Measurements from ENCODE around the genes TPM2 and GBA2.

DNA sequence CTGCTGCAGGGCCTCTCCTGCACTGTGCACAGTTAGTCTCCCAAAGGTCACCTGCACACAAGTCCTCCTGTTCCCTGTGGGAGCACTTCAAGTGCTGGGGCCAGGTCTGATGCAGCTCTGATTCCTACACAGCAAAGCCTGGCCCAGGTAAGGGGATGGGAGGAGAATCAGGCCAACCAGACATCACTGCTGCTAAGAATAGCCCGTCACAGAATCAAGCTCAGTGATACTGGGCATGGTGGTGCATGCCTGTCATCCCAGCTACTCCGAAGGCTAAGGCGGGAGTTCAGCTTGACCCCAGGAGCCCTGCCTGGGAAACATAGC, 3.5 kb downstream of the TPM2 start:
- PRO-cap = no peak
- RAMPAGE, long total RNA, 4 experiments = no peak in any of the 4 experiments

- PRO-cap = bidirectional peak, plus-strand start at chr9:35690123, minus-strand start at chr9:35689925
- RAMPAGE, long total RNA, 4 experiments = start-site peak on the minus strand in 4 of 4 experiments, at chr9:35689726-35689958 at its widest, 1,389 to 5,083 reads per replicate
Measured at GRCh38 chr9:35689482-35690065, at the start of gene TPM2. Gene TPM2, minus strand, starts transcription at chr9:35689925.

- PRO-cap = no peak
- RAMPAGE, long total RNA, 4 experiments = no peak in any of the 4 experiments
Measured at GRCh38 chr9:35695850-35696543, 6.3 kb upstream of the TPM2 start.

DNA sequence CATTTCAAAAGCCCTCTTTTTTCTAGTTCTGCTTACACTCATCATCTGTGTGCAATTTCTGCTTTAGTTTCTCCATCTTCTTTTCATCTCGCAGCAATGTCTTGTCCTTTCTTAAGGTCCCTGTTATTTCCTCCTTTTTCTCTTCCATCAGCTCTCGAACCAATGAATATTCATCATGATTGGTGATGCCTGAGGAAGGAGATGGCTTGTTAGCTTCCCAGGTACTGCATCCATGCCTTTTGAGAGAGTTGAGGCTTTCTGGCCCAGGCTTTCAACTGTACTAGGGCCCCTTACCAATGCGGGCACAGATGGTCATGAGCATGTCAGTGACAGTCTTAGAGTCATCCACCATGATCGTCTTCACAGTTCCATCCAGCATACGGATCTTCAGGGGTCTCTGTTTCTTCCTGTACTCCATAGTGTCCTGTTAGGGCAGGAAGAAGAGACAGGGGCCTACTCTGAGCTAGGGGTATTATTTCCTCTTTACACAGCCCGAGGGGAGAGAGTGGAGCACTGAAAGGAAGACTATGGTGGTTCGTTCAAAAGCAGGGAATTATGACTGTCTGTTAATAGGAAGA, 7.4 kb downstream of the TLN1 start:
- PRO-cap = no peak
- RAMPAGE, long total RNA, 4 experiments = start-site peak on the minus strand in 1 of 4 experiments, centred at position 162 of the sequence, 25 reads per replicate

GRCh38 chr9:35731358-35732034, 499 bp downstream of the TLN1 start:
- PRO-cap = bidirectional peak, plus-strand start at chr9:35732342, minus-strand start at chr9:35731970
- RAMPAGE, long total RNA, 4 experiments = no peak in any of the 4 experiments

DNA sequence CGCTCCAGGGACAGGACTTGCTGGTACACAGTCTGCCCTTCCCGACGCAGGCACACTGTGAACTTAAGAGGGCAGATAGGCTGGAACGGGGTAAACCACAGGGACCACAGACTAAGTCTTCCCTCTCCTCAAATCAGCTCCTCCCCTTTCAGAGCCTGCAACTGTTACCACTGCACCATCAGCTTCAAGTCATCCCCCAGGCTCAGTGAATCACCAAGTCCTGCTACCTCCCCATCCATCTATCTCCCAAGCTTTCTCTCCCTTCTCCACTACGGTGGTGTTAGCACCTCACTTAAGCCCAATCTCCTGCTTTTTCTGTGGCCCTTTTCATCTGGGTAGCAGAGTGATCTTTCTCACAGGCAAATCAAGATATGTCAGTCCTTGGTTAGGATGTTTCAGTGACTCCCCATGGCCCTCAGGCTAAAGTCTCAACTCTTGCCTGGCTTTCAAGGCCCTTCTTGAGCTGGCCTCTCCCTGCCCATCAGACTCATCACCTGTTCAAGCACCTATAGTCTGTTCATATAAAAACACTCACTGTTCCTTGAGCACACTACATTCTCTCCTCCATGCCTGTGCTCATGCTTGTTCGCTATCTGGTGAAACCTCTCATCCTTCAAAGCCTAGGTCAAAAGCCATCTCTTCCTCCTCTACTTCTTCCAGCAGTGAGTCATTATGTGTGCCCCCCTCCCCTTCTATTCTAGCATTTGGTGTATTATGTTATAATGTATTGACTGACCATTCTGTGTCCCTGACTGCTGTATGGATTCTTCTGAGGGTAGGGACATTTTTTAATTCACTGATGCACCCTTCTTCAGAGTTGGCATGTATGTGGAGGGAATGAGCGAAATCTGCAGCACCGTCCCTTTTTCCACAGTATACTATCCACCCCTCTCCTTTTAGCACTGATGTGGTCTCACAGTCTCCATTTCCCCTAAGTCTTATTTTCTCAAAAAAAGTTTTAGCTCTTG, 6.9 kb downstream of the GBA2 start:
- PRO-cap = no peak
- RAMPAGE, long total RNA, 4 experiments = start-site peak on the minus strand in 1 of 4 experiments, centred at positions 332 to 492 of the sequence, 13 to 36 reads per replicate

DNA sequence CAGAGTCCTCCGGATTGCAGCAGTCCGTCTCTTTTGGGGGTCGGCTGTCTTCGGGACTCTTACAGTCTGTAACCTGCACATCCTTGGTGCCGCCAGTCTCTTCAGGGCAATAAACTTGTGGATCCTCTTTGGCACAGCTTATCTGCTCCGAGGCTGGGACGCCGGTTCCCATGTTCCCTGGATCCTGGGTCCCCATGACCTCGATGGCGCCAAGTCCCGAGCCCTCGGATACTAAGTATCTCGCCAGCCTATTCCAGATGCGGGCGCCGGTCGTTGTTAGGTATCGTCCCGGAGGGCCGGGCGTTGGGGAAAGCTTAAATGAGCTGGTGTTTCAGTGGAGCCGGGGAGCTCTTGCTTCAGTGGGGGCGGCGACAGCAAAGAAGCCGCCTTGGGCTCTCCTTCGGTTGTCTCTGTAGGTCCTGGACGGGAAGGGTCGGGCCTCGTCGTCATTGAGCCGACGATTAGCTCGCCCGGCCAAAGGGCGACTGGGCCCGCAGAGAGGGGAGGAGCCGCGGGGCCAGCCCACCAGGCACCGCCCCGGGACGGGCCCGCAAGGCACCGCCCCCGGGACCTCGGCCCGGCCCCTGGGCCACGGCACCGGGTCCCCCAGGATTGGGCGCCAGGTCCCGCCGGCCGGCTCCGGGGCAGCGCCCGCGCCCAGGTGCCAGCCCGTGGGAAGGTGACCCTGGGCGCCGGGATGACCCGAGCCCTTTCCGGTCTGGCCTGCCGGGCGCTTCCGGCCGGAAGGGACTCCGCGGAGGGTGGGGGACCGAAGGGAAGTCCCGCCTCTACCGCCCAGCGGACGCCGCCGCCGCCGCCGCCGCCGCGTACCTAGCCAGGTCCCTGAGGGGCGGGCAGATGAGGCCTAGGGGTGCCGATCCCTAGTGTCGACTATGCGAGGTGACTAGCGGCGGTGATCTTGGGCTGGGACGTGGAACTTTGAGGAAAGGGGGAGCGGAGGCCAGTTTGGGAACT, at the start of gene GBA2:
Gene GBA2 (minus strand): TSS at position 720 of the 975 bp plus-strand sequence.
- PRO-cap = bidirectional peak, plus-strand start at position 857 of the sequence, minus-strand start at position 451 of the sequence
- RAMPAGE, long total RNA, 4 experiments = start-site peak on the plus strand in 3 of 4 experiments, centred at positions 806 to 818 of the sequence, 52 to 456 reads per replicate; start-site peak on the minus strand in 1 of 4 experiments, centred at position 414 of the sequence, 64 reads per replicate

GRCh38 chr9:35760498-35761145, 6.5 kb upstream of the MSMP start:
- PRO-cap = no peak
- RAMPAGE, long total RNA, 4 experiments = no peak in any of the 4 experiments

GRCh38 chr9:35799527-35800367, 8.4 kb downstream of the NPR2 start:
- PRO-cap = no peak
- RAMPAGE, long total RNA, 4 experiments = start-site peak on the plus strand in 1 of 4 experiments, at chr9:35799817-35800064 at its widest, 5 reads per replicate

- PRO-cap = bidirectional peak, plus-strand start at chr9:36152105, minus-strand start at chr9:36151949
- RAMPAGE, long total RNA, 4 experiments = no peak in any of the 4 experiments
Measured at GRCh38 chr9:36151258-36152207, 15.0 kb downstream of the GLIPR2 start.

- PRO-cap = no peak
- RAMPAGE, long total RNA, 4 experiments = no peak in any of the 4 experiments
Measured at GRCh38 chr9:36153964-36155268, 14.8 kb upstream of the CCIN start.

DNA sequence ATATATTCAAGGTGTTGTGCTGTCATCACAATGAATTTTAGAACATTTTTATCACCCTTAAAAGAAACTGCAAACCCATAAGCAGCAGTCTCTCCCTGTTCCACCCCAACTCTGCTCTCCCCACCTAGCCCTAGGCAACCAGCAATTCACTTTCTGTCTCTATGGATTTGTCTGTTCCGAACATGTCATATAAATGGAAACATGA, 49.9 kb upstream of the GNE start:
- PRO-cap = no peak
- RAMPAGE, long total RNA, 4 experiments = no peak in any of the 4 experiments

- PRO-cap = unidirectional peak, minus-strand start at chr9:36316801
- RAMPAGE, long total RNA, 4 experiments = no peak in any of the 4 experiments
Measured at GRCh38 chr9:36316569-36317254, 58.5 kb upstream of the GNE start.

DNA sequence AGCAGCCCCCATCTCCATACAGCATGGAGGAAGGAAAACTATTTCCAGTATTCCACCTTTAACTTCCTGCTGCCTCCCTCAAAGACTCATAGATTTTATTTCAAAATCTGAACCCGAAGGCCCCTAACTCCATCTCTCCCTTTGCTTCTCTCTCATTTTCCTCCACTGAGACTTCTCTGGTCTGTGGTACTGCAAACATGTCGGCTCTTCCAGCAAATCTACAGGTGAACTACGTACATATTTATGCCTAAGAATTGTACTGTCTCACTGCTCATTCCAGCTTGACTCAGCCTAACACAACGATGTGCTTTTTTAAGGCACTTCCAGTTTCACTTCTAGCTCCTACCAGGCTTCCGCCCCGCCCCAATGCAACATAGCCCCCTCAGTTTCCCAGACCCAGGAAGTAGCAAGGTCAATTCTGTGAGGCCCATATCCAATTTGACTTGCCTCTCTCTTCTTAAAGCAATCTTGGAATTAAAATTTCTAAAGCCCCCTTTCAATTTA, 70.8 kb upstream of the RNF38 start:
- PRO-cap = unidirectional peak, minus-strand start at position 288 of the sequence
- RAMPAGE, long total RNA, 4 experiments = start-site peak on the minus strand in 2 of 4 experiments, centred at positions 242 to 286 of the sequence, 5 to 12 reads per replicate

- PRO-cap = no peak
- RAMPAGE, long total RNA, 4 experiments = no peak in any of the 4 experiments
Measured at GRCh38 chr9:36949261-36949956, 84.7 kb downstream of the PAX5 start.

- PRO-cap = no peak
- RAMPAGE, long total RNA, 4 experiments = no peak in any of the 4 experiments
Measured at GRCh38 chr9:37107672-37108054, 12.7 kb upstream of the ZCCHC7 start.

DNA sequence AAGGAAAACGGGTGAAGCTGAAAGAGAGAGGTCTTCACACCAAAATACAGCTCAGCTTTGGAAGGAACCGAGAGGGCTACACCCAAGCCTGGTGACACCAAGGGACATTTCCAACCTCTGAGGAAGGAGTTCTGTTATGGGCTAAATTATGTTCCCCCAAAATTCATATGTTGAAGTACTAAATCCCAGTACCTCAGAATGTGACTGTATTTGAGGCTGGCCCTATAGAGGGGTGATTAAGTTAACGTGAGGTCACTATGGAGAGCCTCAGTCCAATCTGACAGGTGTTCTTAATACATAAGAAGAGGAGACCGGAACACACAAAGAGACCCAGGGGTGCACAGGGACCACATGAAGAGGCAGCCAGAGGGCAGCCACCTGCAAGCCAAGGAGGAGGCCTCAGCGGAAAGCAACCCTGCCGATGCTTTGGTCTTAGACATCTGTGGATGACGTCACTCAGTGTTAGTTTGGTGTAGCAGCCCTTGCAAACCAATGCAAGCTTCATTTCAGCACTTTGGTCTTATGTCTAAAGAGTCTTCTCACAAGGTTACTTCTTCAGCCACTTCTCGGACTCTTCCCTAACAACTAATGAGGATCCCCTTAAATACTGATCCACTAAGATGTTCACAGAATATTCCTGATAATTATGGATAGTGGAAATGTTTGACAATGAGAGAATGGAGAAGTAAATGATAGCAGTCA, 47.7 kb upstream of the GRHPR start:
- PRO-cap = no peak
- RAMPAGE, long total RNA, 4 experiments = no peak in any of the 4 experiments

- PRO-cap = no peak
- RAMPAGE, long total RNA, 4 experiments = no peak in any of the 4 experiments
Measured at GRCh38 chr9:37417842-37418814, 4.4 kb upstream of the GRHPR start.

GRCh38 chr9:37424907-37425788, 2.7 kb downstream of the GRHPR start:
- PRO-cap = no peak
- RAMPAGE, long total RNA, 4 experiments = no peak in any of the 4 experiments

- PRO-cap = no peak
- RAMPAGE, long total RNA, 4 experiments = no peak in any of the 4 experiments
Measured at GRCh38 chr9:37827963-37828654, 27.5 kb downstream of the DCAF10 start.

All from transverse colon (tissue), 4 donors.